Glomerular endothelial cell (primary cell): ENCODE data around the gene OTC.

GRCh38 chrX:32362795-32363102 lies 848.6 kb downstream of the DMD start:
- RAMPAGE, long total RNA, result no peak

DNA sequence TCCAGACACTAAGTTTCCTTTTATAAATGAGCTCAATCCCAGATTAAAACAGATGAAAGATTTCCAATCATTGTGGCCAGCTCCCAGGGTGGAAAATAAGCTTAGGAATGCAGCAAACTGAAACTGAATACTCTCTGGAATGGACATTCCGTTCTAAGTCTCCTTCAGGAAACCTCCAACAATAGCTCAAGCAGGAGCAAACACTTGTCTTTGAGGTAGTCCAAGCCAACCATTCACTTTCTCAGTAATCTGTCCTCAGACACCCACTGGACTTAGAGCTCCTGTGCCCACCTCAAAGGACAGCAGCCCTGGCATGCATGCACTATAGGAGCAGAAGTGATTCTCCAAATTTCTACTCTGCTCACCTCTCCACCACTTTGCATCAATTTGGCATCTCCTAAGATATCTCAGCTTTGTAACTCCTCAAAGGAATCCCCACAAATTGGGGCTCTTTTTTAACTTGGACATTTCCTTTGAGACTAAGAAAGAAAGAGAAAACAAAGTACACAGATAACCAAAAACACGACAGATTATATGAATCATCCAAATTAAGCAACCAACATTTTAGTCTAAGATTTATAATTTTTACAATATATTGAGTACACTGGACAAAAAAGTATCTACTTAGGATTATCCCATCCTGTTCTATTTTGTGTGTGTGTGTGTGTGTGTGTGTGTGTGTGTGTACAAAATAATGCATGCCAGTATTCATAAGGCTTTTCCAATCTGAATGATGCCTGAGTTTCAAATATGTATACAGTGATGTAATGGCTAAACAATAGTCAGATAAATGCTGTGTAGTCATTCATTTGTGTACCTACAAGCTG lies 16.1 kb downstream of the DMD start:
- RAMPAGE, long total RNA, result no peak

GRCh38 chrX:34639083-34639506 lies 18.0 kb downstream of the TMEM47 start:
- RAMPAGE, long total RNA, result no peak

- RAMPAGE, long total RNA, result no peak
Measured at GRCh38 chrX:34654165-34654938, 2.7 kb downstream of the TMEM47 start.

GRCh38 chrX:36375129-36375367 lies 455.5 kb downstream of the CFAP47 start:
- RAMPAGE, long total RNA, result no peak

DNA sequence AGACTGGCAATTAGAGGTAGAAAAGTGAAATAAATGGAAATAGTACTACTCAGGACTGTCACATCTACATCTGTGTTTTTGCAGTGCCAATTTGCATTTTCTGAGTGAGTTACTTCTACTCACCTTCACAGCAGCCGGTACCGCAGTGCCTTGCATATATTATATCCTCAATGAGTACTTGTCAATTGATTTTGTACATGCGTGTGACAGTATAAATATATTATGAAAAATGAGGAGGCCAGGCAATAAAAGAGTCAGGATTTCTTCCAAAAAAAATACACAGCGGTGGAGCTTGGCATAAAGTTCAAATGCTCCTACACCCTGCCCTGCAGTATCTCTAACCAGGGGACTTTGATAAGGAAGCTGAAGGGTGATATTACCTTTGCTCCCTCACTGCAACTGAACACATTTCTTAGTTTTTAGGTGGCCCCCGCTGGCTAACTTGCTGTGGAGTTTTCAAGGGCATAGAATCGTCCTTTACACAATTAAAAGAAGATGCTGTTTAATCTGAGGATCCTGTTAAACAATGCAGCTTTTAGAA lies at the start of gene OTC:
Gene OTC, plus strand, starts transcription at position 403 of the 541 bp plus-strand sequence.
- RAMPAGE, long total RNA, result no peak

- RAMPAGE, long total RNA, result no peak
Measured at GRCh38 chrX:38612209-38612810, 51.0 kb downstream of the TSPAN7 start.

DNA sequence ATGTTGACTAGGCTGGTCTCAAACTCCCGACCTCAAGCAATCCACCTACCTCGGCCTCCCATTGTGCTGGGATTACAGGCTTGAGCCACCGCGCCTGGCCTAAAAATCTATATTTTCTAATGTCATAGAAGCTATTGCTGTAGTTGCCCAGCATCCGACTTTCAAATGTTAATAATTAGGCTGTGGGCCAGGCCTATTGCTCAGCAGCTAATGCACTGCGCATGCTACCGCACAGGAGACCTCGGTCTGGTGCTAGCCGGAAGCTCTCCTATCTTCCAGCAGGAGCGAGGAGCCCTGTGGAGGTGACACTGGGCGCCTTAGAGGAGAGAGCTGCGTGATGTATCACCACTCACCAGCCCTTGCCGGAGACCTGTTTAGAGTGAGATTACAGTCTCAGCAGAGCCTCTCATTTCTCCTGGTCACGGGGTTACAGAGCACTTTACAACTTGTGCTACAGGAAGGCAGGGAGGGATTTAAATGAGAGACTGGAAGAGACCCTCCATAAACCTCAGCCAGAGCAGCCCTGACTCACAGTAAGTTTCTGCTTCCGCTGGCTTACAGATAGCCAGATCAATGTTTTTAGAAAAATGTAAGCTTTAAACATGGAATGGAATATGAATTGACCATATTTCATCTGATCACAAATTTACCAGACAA lies 31.1 kb upstream of the MID1IP1 start:
- RAMPAGE, long total RNA, result no peak

DNA sequence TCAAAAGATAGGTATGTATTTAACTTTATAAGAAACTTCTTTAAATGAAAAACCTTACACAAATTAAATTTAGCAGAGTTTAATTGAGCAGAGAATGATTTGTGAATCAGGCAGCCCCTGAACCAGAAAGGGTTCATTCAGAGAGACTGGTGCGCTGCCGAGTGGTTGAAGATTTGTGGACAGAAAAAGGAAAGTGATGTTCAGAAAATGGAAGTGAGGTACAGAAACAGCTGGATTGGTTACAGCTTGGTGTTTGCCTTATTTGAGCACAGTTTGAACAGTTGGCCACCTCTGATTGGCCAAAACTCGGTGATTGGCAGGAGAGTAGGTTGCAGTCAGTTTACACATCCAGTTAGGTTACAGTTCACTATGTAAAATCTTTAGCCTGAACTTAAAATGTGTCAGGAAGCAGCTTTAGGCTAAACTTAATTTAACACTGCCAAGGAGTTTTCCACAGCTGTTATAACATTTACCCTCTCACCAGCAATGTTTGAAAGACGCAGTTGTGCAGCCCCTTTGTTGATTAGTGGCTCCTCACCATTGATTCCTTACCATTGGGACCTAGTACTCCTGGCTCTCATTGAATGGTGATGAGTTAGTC lies 14.9 kb downstream of the MID1IP1 start:
- RAMPAGE, long total RNA, result no peak

GRCh38 chrX:38987155-38987492 lies 185.9 kb downstream of the MID1IP1 start:
- RAMPAGE, long total RNA, result no peak

GRCh38 chrX:39645409-39646052 lies 452.2 kb downstream of the BCOR start:
- RAMPAGE, long total RNA, result no peak

GRCh38 chrX:39689381-39690306 lies 408.1 kb downstream of the BCOR start:
- RAMPAGE, long total RNA, result no peak

DNA sequence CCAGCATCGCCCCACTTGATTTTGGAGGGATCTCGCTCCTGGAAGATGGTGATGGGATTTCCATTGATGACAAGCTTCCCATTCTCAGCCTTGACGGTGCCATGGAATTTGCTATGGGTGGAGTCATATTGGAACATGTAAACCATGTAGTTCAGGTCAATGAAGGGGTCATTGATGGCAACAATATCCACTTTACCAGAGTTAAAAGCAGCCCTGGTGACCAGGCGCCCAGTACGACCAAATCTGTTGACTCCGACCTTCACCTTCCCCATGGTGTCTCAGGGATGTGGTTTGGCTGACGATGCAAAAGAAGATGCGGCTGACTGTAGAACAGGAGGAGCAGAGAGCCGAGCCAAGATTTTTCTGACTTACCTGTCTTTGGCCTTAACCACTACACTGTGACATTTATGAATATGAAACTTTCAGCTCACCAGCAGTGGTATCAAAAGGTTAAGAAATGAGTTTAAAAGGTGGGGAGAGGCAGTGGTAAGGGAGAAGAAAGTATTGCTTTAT lies 309.8 kb downstream of the BCOR start:
- RAMPAGE, long total RNA, result no peak

DNA sequence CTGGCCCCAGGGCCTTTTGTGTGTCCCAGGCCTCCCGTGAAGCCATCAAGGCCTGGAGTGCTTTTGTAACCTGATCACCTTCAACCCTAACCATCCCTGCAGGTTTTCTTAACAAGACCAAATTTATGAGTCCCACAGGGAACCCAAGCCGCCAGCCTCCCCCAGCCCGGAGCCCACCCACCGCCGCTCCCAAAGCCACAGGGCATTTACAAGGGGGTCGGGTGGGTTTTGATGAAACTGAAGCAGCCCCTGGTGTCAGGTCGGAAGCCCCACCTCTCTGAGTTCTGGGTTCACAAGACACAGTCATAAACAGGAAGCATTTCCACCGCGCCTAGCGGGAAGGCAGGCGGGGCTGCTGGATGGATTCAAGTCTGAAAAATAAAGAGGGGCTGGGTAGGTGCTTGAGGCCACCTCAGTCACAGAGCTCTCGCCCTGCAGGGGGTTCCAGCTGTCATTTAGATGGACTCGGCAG lies 128.6 kb downstream of the BCOR start:
- RAMPAGE, long total RNA, result no peak

GRCh38 chrX:40012391-40012721 lies 85.4 kb downstream of the BCOR start:
- RAMPAGE, long total RNA, result no peak

DNA sequence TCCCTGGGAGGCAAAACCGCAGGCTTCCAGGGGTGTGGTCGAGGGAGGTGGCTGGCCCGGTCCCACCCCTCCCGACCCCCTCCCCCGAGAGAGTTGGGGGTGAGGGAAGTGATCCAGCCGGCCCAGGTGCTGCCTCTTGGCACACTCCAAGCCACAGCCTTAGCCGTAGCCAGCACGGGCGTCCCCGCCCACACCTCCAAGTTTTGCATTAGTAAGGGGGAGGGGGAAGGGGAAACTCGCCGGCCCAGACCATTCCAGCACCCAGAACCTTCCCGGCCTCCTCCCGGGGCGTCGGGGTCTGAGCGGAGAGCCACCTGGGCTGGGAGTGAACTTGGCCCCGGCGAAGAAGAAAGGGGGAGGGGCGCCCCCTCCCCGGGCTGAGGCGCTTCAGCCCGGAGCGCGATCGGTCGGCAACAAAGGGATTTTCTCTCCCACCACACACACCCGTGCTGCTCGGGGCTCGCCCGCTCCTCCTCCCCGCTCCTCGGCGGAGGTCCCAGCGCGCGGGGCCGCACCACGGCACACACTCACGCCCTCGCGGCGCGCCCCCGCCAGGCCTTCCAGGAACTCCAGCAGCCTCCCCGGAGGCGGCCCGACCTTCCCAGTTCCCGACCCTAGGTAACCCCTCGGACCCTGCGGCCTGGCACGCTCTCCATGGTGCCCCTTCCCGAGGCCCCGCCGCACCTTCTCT lies 14.4 kb downstream of the BCOR start:
- RAMPAGE, long total RNA, result no peak

- RAMPAGE, long total RNA, result no peak
Measured at GRCh38 chrX:40087629-40088467, 9.9 kb downstream of the BCOR start.

GRCh38 chrX:40090911-40091685 lies 6.7 kb downstream of the BCOR start:
- RAMPAGE, long total RNA, result no peak

DNA sequence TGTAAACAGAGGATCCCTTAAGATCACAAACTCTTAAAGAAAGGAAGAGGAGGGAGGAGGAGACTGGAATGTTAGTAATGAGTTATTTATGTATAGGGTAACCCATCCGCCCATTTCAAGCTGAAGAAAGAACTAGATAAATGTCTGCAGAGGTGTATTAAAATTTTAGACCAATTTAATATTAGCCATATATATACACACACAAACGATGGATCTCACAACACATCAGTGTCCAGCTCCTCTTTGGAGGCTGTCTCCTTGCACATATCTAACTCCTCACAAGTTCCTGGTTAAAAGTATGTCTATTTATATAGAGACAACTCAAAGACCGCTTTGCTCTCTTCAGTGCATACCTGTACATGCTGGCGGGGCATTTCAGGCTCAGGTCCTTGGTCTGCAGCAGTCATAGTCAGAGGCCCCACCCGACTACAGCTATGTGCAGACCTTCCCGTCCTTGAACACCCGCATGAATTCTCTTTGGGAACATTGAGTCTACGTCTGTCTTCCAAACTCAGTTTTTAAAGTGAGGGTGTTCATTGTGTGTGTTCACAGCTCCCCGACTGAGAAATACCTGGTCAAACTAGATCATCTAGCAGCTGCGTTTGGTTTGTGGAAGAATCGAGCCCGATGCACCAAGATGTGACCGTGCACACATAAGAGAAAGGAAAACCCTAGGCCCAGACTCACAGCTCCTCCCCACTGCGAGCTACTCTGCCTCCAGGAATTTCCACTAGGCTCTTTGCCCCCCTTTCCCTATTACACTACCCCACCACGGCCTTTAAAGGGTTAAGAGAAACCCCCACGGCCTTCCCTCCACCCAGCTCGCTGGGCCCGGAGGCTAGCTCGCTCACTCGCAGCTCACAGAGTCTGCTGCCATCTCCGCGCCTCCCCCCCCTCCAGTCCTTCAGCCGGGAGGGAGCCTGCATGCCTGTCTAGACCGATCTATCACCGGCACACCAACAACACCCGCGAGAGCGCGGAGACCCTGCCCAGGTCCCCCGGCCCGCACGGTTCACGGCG lies 4.1 kb downstream of the BCOR start:
- RAMPAGE, long total RNA, result no peak

- RAMPAGE, long total RNA, result no peak
Measured at GRCh38 chrX:40144636-40145713, 47.2 kb upstream of the BCOR start.